Mesothelial cell of epicardium (in vitro differentiated cells): ENCODE data around the genes PDLIM4 and IL4.

DNA sequence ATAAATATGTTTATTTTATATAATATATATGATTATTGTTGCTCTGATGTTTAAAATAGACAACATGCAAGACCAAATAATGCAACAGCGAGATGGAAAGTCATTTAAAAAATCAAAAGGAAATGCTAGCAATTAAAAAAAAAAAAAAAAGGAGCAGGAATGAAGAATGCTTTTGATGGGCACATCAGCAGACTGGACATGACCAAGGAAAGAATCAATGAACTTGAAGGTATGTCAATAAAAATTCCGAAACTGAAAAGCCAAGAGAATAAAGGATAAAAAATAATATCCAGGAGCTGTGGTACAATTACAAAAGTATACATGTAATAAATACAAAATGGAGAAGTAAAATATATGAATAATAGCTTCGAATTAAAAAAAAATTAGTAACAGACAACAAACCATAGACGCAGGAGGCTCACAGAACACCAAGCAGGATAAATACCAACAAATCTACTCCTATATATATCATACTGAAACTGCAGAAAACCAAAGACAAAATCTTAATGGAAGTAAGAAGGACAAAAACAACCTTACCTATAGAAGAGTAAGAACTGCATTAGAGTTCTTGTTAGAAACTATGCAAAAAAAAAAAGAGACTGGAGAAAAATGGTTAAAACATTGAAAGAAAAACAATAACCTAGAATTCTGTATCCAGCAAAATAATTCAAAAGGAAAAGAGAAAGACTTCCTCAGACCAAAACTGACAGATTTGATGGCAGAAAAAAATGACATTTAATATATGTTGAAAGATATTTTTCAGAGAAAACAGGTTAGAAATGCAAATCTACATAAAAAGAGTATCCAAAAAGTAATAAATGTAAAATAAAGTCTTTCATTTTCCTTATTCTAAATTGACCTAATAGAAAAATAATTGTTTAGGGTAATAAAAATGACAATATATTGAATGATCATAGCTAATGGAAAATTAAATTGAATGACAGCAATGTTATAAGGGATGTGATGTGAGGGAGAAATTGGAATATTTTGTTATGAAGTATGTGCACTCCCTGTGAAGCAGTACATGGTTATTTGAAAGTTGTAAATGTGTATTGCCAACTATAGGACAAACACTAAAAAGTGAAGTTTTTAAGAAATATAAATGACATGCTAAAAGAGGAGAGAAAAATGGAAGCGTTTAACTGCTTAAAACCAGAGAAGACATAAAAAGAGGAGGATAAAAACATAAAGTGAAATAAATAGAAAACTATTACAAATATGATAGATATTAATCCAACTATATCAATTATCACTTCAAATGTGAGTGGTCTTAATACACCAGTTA, 54.0 kb upstream of the RAPGEF6 start:
- PRO-cap: no peak

DNA sequence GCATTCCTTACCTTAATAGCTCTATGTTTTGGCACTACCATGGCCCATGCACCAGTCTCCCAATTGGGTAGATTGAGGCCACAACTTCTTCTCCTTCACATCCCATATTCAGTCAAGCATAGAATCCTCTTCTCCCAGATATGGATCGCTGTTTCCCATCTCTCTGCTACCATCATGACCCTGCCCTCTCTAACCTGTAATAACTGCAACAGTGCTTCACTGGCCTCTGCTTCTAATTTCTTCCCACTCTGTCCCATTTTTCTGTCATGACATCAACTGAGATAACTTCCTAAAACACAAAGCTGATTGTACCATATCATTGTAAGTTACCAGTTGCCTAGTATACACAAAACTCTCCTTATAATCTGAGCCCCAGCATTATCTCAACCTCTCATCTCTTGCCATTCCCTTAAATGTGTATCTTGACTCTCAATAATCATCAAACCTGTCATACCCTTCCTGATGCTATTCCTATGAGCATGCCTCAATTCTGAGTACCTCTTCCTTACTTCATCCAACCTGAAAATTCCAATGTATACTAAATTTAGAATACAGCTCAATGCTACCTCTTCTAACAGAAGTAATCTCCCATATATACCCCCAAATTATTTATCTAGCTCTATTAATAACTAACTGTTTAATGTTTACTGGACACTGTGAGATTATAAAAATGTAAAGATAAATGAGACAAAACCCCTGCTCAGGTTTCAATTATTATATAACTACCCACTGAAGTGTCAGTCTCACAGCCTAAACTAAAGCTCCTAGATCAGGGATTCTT, 24.0 kb downstream of the FNIP1 start:
- PRO-cap: no peak

- PRO-cap: no peak
Measured at GRCh38 chr5:132001522-132002689, 9.6 kb downstream of the ACSL6 start.

- PRO-cap: unidirectional peak, minus-strand start at chr5:132257489; bidirectional peak, plus-strand start at chr5:132257696, minus-strand start at chr5:132257489
Measured at GRCh38 chr5:132256978-132258309, at the start of gene PDLIM4. PDLIM4 (plus strand) TSS chr5:132257696.

- PRO-cap: no peak
Measured at GRCh38 chr5:132258310-132259112, 1.0 kb downstream of the PDLIM4 start.

DNA sequence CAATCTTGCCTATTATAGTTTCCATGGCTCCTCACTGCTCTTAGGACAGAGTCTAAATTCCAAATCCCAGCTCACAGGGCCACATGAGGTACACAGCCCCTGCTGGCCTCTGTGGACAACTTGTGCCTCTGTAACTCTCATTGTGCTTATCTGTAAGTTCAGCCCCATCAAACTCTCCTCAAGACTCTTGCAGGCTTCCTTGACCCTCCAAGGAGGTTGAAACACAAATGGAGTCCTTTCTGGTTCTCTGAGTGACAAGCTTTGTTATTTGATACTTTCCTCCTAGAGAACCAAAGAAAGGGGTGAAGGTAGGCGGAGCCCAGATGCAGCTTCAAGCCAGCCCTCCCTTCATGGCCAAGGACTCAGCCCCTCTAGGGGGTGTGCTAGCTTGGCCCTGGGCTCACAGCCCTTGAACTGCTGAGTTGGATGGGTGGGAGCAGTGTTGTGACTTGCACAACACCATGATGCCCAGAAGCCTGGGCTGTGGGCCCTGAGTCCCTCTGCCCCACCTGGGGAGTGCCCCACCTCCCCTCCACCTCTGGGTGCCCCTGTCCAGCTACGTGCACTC, 15.8 kb upstream of the SLC22A4 start:
- PRO-cap: no peak

- PRO-cap: no peak
Measured at GRCh38 chr5:132358565-132359191, 10.8 kb upstream of the SLC22A5 start.

DNA sequence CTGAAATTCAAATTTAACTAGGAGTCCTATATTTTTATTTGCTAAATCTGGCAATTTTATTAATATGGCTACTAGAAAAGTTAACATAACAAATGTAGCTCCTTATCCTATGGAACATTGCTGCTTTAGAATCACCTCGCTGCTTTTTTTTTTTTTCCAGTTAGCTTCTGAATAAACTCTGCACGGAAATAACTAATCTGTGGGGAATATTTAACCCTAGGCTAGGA, 634 bp upstream of the SLC22A5 start:
- PRO-cap: no peak

GRCh38 chr5:132379856-132380685, 10.6 kb downstream of the SLC22A5 start:
- PRO-cap: no peak

GRCh38 chr5:132388137-132388898, 18.8 kb downstream of the SLC22A5 start:
- PRO-cap: no peak

DNA sequence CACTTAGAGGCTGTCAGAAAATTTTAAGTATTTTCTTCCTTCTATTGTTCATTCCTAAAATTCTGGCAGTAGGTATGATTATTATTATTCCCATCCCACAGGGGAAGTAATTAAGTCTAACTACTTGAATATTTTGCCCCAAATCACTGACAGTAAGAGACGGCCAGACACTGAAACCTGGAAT, 40.5 kb downstream of the SLC22A5 start:
- PRO-cap: no peak

- PRO-cap: bidirectional peak, plus-strand start at chr5:132410920, minus-strand start at chr5:132410853
Measured at GRCh38 chr5:132410794-132411538, 41.5 kb downstream of the SLC22A5 start.

- PRO-cap: no peak
Measured at GRCh38 chr5:132420339-132421399, 51.2 kb downstream of the SLC22A5 start.

GRCh38 chr5:132456888-132457376, 33.6 kb downstream of the IRF1 start:
- PRO-cap: no peak

DNA sequence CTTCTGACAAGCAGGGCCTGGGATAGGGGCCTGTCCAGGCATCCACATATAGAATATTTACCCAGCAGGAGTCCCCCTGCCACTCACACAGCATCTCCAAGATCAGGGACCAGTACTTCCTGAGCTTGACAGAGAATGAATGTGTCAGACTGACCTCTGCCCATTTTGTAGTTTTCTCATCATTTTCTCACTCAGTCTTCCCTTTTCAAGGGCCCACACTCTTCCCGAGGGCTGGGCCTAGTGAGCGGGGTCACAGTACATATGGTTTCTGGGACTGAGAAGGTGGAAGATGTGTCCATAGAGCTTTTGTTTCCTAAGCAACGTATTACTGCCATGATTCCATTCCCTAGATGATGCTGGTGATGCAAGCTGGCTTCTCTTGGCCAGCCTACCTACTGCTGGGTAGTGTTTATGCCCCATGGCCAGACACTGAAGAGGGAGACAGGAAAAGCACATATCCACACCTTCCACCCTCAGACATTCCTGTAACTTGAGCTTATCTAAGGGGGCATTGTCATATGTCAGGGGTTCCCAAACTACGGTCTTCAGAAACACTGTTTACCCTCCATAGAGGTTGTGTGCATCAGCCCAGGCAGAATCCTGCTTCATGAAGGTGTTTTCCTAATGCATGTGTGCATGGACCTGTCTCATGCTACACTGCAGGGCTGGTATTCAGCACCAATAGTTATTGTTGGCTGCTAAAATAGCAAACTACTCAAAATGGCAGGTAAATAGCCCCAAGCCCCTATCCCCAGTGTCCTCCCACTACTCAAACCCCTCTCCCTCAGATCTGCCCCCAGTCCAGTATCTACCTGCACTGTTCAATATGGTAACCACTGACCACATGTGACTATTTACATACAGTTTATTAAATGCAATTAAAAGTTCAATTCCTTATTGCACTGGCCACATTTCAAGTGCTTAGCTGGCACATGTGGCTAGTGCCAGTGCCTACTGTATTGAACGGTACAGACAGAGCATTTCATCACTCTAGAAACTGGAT, 9.5 kb downstream of the IRF1 start:
- PRO-cap: no peak

DNA sequence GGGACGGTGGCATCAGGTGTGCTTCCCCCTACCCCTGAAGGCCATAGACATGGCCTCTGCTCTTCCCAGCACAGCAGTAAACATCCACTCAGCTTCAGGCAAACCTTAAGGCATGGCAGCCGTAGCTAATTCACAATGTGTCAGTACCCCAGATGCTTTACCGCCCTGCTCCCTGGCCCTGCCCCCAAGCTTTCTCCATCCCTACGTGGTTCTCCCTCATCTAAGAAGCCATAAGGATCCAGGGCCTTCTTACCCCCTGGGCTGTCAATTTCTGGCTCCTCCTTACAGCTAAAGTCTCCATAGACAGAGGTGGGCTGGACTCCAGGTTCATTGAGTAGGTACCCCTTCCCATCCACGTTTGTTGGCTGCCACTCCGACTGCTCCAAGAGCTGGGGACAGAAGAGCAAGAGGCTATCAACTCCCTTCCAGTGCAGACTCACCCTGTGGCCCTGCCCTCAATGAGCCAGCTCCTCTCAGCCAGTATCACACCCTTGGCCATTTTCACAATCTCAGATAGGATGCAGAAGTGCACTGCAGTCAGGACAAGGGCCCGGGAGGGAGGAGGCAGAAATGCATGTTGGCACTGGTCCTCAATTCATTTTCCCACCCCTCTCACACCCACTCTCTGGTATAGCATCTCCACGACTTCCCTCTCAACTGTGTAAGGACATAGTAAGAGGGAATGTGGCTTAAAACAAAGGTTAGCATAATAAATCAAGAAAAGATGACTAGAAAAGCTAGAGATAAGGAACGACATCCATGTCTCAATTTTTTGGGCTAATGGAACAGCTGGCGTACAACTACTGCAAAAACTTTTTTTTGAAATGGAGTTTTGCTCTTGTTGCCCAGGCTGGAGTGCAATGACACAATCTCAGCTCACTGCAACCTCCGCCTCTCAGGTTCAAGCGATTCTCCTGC, 6.2 kb downstream of the IRF1 start:
- PRO-cap: no peak

DNA sequence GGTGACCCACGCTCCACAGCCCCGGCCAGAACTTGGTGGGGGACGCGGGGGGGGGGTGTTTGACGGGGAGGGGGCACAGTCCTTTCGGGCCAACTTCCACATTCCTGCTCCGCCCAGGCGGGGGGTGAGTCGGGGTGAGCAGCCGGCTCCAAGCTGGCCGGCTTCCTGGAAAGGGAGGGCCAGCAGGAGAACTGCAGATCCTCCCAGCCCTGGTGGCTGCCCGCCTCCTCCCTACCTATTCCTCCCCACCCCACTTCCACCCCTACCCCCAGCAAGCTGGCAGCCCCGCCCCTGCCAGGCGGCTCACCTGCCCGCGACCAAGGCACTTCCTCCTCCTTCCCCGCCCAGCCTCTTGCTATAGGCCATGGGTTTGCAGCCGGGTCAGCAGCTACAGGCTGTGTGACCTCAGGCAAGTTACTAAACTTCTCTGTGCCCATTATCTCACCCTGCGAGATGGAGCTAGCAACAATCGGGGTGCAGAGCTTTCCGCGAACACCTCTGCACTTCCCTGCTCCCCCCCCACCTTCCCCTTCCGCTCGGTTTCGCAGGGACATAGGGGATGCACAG, 5.6 kb upstream of the IRF1 start:
- PRO-cap: no peak

DNA sequence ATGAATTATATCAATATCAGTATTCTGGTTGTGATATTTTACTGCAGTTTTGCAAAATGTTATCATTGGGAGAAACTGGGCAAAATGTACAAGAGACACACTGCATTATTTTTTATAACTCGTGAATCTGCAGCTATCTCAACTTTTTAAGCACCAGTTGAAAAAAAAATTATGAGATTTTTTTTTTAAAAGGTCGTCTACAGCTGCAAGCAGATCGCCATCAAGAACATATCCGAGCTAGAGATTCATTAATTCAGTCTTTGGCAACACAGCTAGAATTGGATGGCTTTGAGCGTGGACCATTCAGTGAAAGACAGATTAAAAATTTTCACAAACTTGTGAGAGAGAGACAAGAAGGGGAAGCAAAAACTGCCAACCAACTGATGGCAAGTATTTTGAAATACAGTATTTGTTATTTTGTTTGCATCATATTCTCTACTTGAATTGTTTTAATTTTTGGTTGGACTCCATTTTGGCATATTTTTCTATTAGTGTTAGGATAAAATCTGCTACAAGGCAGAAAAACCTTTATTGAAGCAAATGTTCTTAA, 31.8 kb downstream of the RAD50 start:
- PRO-cap: no peak

GRCh38 chr5:132673905-132674606, at the start of gene IL4:
IL4 (plus strand) TSS chr5:132673989.
- PRO-cap: no peak

- PRO-cap: no peak
Measured at GRCh38 chr5:132674607-132675525, 1.1 kb downstream of the IL4 start.